Heart right ventricle (tissue), 2 donors: Measurements from ENCODE around the genes SH3BP5 and RFTN1.

DNA sequence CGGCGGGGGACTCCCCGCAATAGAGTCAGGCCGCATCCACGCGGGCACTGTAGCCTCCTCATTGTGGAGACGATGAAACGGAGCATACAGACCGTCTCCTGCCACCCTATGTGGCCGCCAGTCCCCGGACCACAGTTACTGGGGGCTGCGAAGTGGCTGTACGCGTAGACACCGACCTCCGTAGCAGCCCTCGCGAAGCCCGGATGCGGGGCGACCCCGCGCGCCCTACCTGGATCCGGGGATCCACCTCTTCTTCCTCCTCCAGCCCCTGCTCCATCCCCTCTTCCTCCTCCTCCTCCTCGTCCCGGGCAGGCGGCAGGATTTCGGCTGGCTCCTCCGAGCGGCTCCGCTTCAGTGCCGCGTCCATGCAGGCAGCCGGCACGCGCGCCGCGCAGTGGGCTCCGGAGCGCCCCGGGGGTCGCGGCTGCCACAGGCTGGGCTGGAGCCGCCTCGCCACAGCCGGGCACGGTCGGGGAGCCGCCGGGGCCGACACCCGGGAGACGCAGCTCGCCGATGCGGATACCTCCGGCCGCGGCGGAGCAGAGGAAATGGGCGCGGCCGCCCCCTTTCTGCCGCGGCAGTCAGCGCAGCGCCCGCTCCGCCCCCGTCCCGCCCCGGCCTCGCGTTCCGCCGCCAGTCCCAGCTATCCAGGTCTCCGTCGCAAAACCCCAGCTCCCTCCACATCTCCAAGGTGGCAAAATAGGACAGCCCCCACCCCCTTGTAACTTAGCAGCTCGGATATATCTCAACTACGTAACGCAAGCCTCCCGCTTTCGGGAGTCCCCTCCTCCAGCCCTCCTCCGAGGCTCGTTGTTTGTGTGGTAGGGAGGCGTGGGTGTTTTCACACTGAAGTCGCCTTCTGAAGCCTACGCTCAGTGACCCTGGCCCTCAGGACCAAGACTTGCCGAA, at the start of gene SH3BP5:
Gene SH3BP5 (minus strand): TSS at position 545 of the 909 bp plus-strand sequence.
- PRO-cap, 2 experiments: peak in 2 of 2 experiments; most common plus-strand start position 625 of the sequence (in 1); most common minus-strand start position 521 of the sequence (in 2)

DNA sequence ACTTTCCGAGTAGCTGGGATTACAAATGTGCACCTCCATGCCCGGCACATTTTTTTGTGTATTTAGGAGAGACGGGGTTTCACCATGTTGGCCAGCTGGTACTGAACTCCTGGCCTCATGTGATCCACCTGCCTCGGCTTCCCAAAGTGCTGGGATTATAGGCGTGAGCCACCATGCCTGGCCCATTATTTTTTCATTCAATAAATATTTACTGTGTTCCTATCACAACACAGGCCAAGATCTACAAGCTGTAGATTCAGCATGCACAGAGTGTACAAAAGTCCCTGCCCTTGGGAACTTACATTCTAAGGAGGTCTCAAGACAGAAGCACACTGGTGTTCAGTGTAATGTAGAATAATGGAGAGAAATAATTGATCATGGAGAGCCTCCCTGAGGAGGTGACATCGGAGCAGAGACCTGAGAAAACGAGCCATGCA, 8.1 kb upstream of the COLQ start:
- PRO-cap, 2 experiments: no peak in any of the 2 experiments

DNA sequence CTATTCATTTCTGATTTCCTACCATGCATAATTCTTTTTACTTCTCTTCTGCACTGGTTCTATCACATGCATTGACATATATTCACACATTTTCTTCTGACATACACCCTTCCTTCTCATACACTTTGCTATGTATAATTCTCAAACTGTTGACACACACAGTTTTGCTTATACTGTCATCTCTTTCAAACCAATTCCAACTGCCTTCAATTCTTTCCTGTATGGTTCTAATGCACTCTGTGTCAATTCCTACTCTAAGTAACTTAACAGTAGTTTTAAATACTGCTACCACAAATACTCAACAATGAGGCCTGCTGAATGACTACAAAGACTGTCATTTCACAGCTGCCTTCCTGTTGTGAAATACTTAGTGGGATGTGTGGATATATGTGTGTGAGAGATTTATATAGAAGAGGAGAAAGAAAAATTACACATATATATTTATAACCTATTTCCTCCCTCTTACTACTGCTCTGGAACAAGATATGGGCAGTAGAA, 88.9 kb downstream of the ANKRD28 start:
- PRO-cap, 2 experiments: no peak in any of the 2 experiments

DNA sequence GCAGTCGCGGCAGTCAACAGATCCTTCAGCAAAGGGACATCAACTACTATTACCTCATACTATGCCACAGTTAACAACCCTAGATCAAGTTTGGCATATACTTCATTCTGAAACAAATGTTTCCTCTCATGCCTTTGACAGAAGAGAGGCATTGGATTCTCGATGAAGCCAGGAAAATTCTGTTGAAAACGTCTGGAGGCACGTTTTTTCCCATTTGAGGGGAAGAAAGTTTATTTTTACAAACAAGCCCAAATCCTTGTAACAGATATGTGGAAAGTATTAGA, 65.3 kb downstream of the ANKRD28 start:
- PRO-cap, 2 experiments: no peak in any of the 2 experiments

DNA sequence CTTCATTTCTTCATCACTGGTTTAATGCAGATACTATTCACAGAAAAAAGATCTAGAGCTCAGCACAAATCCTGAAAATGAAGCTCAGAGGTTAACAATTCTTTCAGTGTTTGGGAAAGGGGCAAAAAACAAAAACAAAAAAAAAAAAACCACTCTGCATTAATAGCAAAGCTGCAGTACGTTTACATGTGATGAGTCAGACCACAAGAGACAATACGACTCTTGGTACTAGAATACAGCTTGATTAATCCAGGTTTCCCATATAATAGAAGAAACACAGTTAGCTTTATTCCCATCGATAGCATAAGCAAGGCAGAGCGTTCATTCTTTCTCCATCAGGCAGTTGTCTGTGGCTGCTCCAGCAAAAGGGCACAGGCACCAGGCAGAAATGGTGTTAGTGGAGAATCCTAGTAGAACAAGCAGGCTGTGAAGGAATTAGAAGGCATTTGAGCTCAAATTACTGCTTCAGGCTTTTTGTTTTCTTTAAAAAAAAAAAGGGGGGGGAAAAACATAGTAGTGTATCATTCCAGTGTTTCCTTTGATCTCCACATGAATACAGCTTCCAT, 622 bp downstream of the ANKRD28 start:
- PRO-cap, 2 experiments: no peak in any of the 2 experiments

- PRO-cap, 2 experiments: peak in 2 of 2 experiments; most common plus-strand start chr3:15859940 (in 2); most common minus-strand start chr3:15859543 (in 1)
These were observed 61.8 kb upstream of the ANKRD28 start for GRCh38 chr3:15859240-15860287.

- PRO-cap, 2 experiments: no peak in any of the 2 experiments
These were observed 74.3 kb upstream of the ANKRD28 start for GRCh38 chr3:15871785-15872699.

GRCh38 chr3:15964580-15965128, 166.9 kb upstream of the ANKRD28 start:
- PRO-cap, 2 experiments: no peak in any of the 2 experiments

GRCh38 chr3:16063515-16064085, 110.9 kb upstream of the GALNT15 start:
- PRO-cap, 2 experiments: no peak in any of the 2 experiments

DNA sequence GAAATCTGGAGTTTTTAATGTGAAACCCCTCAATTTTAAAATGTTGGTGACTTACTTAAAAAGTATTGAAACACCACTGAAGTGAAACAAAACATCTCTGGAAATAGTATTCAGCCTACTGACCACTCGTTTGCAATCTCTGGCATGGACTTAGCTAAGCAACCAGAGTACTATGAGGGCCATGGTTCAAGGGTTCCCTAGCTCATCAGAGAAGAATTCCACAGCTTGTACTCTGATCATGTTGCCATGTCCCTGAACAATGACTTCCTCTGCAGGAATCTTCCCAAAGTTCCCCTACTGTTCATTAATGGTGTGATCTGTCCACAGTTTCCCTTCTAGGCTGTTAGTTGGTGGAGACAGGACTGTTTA, 44.5 kb upstream of the GALNT15 start:
- PRO-cap, 2 experiments: no peak in any of the 2 experiments

- PRO-cap, 2 experiments: peak in 1 of 2 experiments; most common plus-strand start chr3:16176778 (in 1); most common minus-strand start chr3:16176686 (in 1)
These were observed 2.0 kb downstream of the GALNT15 start for GRCh38 chr3:16176256-16177102.

- PRO-cap, 2 experiments: no peak in any of the 2 experiments
These were observed 42.2 kb downstream of the OXNAD1 start for GRCh38 chr3:16307157-16307697.

- PRO-cap, 2 experiments: no peak in any of the 2 experiments
These were observed 86.2 kb downstream of the RFTN1 start for GRCh38 chr3:16427035-16427888.

DNA sequence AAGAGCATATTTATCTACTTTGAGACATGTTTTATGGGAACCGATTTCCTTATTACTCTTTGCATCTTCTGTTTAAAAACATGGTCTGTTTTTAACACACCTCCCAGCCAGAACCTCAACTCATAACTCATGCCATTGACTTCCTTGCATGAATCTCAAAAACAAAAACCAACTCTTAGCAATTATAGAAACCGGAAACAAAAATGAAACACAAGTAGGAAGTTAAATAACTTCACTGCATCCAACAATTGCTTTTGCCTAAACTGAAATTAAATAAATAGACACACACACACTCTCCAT, 32.2 kb downstream of the RFTN1 start:
- PRO-cap, 2 experiments: no peak in any of the 2 experiments

GRCh38 chr3:16504048-16504698, 9.3 kb downstream of the RFTN1 start:
- PRO-cap, 2 experiments: no peak in any of the 2 experiments

DNA sequence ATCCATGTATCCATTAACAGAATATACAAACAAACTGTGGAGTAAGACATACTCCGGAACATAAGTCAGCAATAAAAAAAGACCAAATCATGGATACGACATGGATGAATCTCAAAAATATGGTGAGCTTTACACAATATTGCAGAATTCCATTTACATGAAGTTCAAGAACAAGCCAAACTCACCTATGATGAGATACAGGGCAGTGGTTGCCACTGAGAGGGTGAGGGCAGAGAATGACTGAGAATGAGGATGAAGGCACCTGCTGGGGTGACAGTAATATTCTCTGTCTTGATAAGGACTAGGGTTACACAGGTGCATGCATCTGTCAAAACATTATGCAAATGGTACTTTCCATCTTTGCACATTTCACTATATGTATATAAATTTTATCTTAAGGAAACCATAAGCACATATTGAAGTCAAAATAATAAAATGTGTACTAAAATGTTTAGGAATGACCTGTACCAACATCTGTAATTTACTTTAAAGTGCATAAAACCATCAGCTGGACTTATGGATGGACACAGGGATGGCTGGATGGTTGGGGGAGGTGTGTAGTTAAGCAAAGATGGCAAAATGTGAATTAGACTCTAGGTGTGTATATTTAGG, 2.5 kb downstream of the RFTN1 start:
- PRO-cap, 2 experiments: no peak in any of the 2 experiments

DNA sequence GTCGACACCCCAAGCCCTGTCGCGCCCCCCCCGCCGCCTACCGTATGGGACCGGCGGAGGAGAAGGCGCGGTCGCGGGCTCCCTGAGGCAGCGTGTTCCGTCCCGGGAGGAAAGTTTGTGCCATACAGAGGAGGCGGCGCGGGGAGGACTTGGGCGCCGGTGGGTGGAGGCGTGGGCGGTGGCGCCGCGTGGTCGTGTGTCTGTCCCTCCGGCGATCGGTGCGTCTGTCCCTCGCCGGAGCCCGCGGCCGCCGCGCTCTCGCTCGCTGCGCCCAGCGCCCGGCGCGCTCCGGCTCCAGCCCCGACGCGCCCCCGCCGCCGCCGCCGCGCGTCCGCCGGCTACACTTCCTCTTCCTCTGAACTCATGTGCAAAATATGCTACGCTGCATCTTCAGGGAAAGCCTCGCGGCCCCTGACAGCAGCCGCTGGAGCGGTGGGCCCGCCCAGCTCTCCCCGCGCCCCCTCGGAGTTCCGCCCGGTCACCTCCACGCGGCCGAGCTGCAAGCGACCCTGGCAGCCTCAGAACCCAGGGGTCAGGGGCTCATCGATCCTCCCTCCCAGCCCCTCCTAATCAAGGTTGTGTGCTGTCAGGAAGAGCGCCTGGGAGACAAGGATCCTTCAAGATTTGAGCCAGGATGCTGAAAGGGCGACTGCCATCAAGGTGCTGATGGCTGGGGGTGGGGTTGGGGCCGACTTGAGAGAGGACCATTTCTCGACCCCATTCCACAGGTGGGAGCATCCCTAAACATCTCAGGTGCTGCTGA, at the start of gene RFTN1:
Gene RFTN1 (minus strand): TSS at position 299 of the 763 bp plus-strand sequence.
- PRO-cap, 2 experiments: peak in 2 of 2 experiments; most common plus-strand start position 375 of the sequence (in 2); most common minus-strand start position 260 of the sequence (in 1)

- PRO-cap, 2 experiments: no peak in any of the 2 experiments
These were observed 92.3 kb upstream of the DAZL start for GRCh38 chr3:16697344-16698200.

DNA sequence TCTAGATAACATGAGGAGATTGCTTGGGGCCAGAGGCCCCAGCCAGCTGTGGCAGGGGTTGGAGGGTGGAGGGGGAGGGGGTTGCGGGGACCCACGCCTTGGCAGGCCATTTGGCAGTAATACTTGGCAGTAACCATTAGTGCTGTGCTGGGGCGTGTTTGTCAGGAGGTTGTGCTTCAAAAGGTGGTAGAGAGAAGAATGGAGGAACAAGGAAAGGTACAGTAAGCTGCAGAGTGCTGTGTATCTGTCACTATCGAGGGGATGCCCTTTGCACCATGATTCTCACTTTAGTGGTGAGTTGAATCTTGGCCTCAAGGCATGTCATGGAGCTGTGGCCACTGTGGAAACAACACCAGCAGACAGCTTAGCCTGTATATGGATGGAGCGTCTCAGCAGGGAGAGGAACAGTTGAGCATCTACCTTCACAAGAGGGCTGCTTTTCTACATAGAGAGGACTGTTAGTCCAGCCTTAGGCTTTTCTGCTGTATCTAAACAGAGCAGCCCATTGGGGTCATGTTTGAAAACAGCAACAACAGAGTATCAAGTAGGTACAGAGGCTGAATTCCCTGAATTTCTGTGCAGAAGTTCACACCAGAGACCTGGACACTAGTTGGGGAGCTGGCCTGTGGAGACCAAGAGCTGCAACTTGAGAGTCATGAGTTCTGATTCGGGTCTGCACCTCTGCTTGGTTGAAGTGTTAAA, 14.3 kb downstream of the PLCL2 start:
- PRO-cap, 2 experiments: peak in 1 of 2 experiments; most common plus-strand start position 189 of the sequence (in 1)

DNA sequence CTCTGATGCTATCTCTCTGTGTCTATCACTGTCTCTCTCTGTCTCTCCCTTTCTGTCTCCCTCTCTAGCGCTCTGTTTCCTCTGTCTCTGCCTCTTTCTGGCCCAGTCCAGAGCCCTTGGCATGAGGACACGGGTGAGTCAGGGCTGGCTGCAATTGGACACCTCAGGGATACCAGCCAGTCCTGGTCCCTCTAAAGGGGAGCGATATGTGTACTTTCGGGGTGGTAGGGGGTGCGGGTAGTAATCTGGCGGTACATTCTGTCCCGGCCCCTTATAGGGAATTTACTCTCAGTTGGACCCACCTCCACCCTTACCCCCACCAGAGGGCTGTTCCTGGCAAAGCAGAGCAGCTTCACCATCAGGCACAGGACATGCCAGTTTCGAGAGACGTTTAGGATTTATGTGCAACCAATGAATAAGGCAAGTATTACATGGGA, 255.9 kb downstream of the PLCL2 start:
- PRO-cap, 2 experiments: peak in 2 of 2 experiments; most common plus-strand start position 339 of the sequence (in 1); most common minus-strand start position 89 of the sequence (in 1)